Metastatic Liver Carcinoma in the Adrenal Gland (tissue), 2 donors: ENCODE results near the genes TP53AIP1 and ARHGAP32.

GRCh38 chr11:128021324-128021852 lies 566.0 kb downstream of the ETS1 start:
- PRO-cap, 2 experiments, result no peak in any of the 2 experiments

GRCh38 chr11:128036041-128036334 lies 551.4 kb downstream of the ETS1 start:
- PRO-cap, 2 experiments, result no peak in any of the 2 experiments

- PRO-cap, 2 experiments, result no peak in any of the 2 experiments
Measured at GRCh38 chr11:128054241-128054746, 533.1 kb downstream of the ETS1 start.

DNA sequence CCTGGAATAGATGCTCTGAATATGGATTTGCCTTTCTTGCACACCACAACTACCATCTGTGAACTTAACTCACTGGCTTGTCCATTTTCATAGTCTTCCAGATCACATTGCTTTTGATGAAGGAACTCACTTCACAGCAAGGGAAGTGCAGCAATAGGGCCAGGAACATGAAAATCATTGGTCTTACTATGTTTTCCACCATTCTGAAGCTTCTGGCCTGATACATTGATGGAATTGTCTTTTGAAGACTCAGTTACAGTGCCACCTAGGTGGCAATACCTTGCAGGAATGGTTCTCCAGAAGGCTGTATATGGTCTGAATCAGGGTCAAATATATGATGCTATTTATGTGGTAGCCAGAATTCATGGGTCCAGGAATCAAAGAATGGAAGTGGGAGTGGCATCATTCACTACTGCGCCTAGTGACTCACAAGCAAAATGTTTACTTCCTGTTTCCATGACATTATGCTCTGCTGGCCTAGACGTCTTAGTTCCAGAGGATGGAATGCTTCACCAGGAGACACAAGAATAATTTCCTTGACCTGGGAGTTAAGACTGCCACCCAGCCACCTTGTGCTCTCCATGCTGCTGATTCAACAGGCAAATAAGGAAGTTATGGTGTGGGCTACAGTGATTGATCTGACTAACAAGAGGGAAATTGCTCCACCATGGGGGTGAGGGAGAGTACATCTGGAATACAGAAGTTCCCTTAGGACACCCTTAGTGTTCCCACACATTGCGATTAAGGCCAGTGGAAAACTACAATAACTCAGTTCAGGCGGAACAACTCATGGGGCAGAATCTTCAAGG lies 491.9 kb downstream of the ETS1 start:
- PRO-cap, 2 experiments, result no peak in any of the 2 experiments

GRCh38 chr11:128298247-128298664 lies 289.1 kb downstream of the ETS1 start:
- PRO-cap, 2 experiments, result no peak in any of the 2 experiments

DNA sequence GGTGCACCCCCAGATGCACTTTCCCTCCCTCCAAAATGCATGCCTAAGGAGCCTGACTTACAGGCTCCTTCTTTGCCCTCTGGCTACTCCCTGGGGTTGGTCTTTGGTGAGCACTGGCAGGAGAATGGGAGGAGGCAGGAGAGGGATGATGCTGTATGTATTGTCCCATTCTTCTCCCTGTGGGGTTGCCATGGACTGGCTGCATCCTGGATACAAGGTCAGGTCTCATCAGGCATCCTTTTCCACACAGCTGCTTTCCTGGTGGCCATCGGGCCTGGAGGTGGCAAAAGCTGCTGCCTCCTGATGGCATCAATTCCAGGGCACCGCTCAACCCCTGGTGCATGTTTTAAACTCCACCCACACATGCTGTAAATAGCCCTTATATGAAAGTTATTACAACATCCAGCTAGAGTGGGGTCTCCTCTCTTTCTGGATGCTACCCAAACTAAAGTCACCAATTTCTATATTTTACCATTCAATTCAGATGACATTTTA lies 257.1 kb downstream of the ETS1 start:
- PRO-cap, 2 experiments, result no peak in any of the 2 experiments

- PRO-cap, 2 experiments, result no peak in any of the 2 experiments
Measured at GRCh38 chr11:128342413-128343540, 244.6 kb downstream of the ETS1 start.

- PRO-cap, 2 experiments, result peak in 1 of 2 experiments; most common plus-strand start chr11:128466633 (in 1)
Measured at GRCh38 chr11:128465623-128466769, 121.4 kb downstream of the ETS1 start.

- PRO-cap, 2 experiments, result no peak in any of the 2 experiments
Measured at GRCh38 chr11:128503203-128504058, 83.9 kb downstream of the ETS1 start.

DNA sequence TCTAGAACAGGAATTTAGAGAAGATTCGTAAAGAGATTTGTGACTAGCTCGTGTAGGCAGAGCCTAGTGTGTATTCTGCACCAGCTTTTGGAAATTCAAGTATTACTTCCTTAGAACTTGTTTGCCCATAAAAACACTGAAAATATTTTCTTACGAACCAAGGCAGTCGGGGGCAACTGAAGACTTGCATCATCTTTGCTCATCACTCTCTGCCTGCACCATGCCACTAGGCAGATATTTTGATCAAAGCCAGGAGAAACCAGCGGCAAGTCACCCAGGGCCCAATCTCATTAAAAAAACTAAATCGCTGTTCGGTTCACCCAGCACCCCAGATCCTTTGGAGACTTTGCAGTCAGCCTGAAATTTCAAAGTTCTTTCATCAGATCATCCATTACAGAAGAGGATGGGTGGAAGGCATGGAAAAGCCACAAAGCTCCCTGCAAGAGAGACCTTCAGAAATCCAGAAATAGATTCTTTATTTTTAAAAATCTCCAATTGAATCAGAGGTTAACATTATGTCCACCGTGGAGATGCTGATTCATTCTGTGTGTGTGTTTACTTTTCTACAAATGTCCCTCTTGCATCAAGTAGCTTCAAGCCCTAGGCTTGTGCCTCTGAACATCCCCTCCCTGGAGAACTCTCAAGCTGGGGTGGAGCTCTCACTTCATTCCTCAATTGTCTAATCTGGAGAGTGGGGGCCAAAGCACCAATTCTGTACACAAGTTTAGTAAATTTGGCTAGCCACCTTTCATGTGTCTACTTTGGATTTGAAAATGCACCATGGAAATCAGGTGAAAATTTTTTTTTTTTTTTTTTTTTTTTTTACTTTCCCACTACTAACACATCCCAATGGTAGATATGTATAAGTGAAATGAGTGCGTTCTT lies 78.4 kb downstream of the ETS1 start:
- PRO-cap, 2 experiments, result no peak in any of the 2 experiments

GRCh38 chr11:128513868-128514894 lies 73.2 kb downstream of the ETS1 start:
- PRO-cap, 2 experiments, result no peak in any of the 2 experiments

- PRO-cap, 2 experiments, result no peak in any of the 2 experiments
Measured at GRCh38 chr11:128549239-128549821, 38.0 kb downstream of the ETS1 start.

- PRO-cap, 2 experiments, result no peak in any of the 2 experiments
Measured at GRCh38 chr11:128551551-128552386, 35.6 kb downstream of the ETS1 start.

DNA sequence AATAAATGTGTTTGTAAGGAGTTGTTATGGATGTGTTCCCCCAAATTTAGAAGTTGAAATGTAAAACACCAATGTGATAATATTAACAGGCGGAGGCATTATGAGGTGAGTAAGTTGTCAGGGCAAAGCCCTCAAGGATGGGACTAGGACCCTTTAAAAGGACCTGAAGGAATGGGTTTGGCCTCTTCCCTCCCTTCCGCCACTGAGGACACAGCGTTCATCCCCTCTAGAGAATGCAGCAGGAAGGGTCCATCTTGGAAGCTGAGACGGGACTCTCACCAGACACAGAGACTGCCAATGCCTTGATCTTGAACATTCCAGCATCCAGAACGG lies 22.3 kb downstream of the ETS1 start:
- PRO-cap, 2 experiments, result no peak in any of the 2 experiments

DNA sequence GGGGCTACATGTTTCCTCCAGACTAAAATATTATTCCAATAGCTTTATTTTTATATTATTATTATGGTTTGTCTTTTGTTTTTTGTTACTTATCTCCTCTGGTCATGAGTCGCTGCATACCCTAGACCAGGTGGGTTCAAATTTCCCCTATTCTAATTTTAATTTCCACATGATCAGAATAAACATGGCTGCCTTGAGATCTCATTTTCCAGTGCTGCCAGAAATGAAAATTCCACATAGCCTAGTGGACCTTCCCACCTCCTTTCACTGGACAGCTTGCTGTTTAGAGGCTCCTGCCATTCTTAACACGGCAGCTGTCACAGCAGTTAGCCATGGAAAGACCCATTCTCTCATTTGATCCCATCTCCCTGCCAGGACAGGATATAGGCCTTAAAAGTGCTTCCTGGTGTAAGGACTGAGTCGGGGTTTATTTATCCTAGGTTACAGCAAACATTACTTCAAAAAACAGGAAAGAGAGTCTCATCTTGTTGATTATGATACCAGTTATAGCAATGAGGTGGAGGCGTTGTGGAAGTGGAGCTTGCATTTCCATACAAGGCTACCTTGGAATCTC lies 17.2 kb upstream of the ETS1 start:
- PRO-cap, 2 experiments, result no peak in any of the 2 experiments

DNA sequence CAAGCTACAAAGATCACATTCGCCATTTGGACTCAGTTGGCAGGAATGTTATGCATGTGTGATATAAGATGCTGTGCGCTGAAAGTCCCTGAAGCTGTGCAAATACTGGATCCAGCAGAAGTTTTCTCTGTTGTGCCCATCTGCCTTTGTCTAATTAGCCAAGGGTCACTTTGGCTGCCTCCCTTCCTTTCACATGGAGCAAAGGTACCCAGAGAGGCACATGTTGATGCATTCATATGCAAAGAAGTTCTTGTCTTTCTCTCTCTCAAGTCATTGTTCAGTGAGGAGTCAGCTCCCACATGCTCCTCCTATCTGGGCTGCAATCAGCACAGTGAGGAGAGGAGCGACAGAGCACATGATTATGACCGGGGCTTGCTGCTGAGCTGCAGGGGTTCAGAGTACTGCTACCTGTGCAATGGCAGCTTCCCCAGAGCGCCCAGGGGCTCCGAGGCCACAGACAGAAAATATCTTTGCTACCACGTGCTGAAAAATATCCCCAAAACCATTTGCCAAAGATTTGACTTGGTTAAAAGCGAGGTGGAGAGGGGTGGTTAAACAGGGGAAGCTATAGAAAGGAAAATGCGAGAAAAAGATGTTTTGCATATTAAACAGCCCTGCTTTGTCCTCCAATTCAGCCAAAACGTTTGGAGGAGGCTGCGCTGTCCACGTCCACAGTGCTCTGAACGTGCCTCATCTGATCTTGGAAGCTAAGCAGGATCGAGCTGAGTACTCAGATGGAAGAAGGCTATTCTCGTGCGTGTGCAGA lies 39.9 kb downstream of the FLI1 start:
- PRO-cap, 2 experiments, result no peak in any of the 2 experiments

GRCh38 chr11:128908306-128909068 lies 17.3 kb downstream of the KCNJ5 start:
- PRO-cap, 2 experiments, result no peak in any of the 2 experiments

DNA sequence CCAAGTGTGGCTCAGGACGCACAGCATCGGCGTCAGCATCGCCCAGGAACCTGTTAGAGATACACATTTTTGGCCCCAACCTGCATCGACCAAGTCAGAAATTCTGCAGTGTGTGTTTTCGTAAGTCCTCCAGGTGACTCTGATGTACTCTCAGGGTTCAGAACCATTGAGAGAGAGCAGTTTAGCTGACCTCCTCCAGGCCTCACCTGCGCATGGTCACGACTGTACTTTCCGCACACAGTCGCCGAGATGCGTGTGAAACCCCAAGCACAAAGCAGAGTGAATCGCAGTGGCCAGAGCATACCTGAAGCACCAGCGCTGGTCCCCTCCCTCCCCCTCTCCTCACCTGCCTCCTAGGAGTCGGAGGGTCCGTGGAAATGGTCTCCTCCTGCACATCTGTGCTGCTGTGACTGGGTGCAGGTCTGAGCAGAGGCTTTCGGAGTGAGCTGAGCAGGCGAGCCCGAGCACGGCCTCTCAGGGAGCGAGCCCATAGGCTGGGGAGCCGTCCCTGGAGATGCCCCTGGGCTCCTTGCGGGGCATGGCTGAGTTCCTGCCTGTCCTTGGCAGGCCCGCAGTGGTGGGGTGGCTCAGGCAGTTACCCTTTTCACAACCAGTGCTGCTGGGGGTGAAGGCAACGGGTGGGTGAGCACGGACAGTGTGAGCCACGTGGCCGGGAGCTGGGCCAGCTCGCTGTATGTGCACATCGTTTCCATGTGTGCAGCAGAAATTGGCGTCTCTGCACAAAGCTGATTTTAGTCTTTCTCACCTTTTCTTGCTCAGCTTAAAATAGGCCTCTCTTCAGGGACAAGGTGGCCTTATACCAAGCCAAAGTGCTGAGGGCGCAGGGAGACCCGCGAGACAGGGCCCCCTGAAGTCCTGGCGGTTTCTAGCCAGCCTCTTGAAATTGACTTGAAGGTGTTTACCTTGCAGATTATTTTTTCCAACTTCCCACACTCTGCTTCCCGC lies at the start of gene TP53AIP1:
TP53AIP1 (minus strand) TSS at position 424 of the 966 bp plus-strand sequence.
- PRO-cap, 2 experiments, result no peak in any of the 2 experiments

- PRO-cap, 2 experiments, result no peak in any of the 2 experiments
Measured at GRCh38 chr11:129035180-129035668, 92.6 kb upstream of the TP53AIP1 start.

DNA sequence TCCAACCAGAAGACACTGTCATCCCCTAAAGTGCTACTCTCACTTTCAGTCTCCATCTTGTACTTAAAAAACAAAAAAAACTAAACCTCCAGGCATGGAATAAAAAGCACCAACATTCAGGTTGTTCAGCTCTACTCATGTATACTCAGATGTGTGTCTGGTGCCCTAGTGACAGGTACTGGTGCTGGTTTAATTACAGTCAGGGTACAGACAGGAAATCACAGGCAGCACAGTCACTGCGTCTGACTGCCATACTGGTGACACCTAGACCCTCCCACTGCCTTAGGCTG lies at the start of gene ARHGAP32:
ARHGAP32 (minus strand) TSS at position 183 of the 290 bp plus-strand sequence.
- PRO-cap, 2 experiments, result no peak in any of the 2 experiments